CD14-positive monocyte (primary cell): ENCODE results near the genes CELF5 and CACTIN.

DNA sequence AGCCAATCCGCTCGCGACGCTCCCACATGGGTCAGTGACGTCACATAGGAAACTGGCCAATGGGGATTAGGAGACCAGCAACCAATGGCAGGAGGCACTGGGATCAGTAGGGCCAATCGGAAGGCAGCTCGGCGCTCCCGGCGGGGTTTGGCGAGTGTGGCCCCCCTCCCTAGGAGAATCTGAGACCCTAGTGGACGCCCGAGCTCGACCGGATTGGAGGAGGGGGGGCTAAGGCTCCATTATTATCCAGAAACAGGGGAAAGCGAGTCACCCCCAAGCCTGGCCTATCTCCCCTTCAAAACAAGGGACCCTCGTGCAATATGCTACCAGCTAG lies 6.6 kb upstream of the TLE2 start:
- CAGE, long polyA plus RNA = no peak

GRCh38 chr19:3065437-3066160 lies 3.3 kb upstream of the TLE5 start:
- CAGE, long polyA plus RNA = no peak

- CAGE, long polyA plus RNA = no peak
Observed at GRCh38 chr19:3120880-3121593, 14.8 kb upstream of the GNA15 start.

DNA sequence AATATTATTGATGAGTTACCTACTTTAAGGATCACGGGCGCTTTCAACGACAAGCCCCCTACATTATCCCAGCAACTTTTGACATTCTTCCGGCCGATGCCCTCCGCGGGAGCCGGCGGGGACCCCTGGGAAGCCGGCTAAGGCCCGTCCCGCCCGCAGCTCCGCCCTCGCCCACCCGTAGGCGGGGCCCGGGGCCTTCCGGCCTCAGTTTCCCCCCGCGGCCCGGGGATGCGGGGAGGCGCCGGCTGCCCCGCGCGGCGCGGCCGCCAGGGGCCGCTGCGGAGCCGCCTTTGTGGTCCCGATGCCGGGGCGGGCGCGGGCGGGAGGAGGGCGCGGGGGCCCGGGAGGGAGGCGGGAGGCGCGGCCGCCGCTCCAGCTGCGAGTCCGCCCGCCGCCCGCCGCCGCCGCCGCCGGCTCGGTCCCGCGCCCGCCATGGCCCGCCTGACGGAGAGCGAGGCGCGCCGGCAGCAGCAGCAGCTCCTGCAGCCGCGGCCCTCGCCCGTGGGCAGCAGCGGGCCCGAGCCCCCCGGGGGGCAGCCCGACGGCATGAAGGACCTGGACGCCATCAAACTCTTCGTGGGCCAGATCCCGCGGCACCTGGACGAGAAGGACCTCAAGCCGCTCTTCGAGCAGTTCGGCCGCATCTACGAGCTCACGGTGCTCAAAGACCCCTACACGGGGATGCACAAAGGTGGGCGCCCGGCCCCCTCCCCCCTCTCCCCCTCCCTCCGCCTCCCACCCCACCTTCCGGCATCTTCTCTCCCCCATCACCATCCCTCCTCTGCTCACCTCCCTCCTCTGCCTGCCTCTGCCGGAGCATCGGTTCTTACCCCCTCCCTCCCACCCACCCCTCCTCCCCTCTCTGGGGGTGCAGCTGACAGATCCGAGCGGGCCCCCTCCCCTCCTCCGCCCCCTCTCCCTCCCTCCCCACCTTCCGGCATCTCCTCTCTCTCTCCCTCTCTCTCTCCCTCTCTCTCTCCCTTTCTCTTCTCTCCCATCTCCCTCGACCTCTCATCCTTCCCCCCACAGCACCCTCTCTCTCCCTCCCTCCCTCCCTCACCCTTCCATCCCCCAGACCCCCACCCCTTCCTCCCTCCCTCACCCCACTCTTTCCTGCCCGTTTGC lies at the start of gene CELF5:
TSS of gene CELF5 (plus strand) at position 354 of the 1,125 bp plus-strand sequence.
- CAGE, long polyA plus RNA = no peak

DNA sequence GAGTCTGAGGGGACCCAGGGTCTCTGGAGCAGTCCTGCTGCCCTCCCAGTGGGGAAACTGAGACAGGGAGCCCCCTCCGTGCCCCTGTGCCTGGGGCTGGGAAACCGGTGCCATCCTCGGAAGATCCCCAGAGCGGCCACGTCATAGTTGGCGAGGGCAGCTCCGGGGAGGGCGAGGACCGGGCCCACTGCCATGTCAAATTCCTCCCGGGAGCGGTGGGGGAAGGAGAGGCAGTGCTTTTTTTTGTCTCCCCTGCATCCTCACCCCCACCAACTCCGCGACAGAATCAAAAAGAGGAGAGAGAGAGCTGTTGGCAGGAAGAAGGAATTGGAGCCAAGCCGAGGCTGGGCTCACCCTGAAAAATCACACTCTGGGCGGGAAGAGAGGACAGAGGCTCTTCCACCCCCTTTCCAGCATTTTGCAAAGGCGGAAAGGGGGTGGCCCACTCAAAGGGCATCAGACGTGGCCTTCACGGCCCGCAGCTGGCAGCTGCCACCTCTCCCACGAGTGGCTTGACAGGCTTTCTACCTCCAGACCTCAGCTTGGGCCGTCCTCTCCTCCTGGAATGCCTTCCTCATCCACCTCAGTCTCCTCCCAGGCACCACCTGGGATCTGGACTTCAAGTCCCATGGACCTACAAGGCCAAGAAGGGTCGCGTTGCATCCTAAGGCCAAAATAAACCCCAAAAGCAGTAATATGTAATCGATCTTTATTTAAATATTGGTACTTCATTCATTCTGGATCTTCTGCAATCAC lies 19.6 kb upstream of the NFIC start:
- CAGE, long polyA plus RNA = no peak

DNA sequence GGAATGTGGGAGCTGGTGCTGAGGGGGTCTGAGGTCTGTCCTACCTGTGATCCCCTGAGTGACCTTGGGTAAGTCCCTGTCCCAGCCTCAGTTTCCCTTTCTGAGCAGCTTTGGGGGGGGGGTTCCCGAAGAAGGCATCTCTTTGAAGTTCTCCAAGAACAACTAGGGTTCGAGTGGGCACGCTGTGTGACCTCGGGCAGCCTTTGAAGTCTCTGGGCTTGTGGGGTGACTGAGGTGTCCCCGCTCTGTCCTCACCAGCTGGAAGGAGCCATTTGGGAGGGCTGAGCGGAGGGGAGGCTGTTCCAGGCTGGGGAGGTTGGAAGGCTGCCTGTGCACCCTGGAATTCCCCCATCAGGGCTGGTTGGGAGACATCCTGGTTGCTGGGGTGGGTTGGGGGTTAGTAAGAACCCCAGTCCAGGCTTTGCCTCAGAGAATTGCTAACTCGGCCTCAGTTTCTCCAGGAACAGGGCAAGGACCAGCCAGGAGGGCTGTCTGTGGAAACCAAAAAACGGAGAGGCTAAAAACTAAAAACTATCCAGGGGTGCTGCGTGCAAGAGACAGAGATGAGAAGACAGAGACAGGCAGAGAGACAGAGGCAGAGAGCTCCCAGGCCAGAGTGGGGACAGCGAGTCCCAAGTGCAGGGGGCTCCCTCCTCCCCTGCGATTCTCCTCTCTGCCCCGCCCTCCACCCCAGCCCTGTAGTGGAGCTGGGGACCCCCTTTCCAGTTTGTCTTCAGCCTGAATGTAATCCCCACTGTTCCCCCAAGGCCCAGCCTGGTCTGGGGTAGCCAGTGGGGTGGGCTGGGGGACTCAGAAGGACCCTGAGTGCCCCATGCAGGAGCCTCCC lies 1.8 kb downstream of the NFIC start:
- CAGE, long polyA plus RNA = no peak

- CAGE, long polyA plus RNA = no peak
Observed at GRCh38 chr19:3372350-3372837, 6.0 kb downstream of the NFIC start.

- CAGE, long polyA plus RNA = no peak
Observed at GRCh38 chr19:3398432-3399284, 32.3 kb downstream of the NFIC start.

DNA sequence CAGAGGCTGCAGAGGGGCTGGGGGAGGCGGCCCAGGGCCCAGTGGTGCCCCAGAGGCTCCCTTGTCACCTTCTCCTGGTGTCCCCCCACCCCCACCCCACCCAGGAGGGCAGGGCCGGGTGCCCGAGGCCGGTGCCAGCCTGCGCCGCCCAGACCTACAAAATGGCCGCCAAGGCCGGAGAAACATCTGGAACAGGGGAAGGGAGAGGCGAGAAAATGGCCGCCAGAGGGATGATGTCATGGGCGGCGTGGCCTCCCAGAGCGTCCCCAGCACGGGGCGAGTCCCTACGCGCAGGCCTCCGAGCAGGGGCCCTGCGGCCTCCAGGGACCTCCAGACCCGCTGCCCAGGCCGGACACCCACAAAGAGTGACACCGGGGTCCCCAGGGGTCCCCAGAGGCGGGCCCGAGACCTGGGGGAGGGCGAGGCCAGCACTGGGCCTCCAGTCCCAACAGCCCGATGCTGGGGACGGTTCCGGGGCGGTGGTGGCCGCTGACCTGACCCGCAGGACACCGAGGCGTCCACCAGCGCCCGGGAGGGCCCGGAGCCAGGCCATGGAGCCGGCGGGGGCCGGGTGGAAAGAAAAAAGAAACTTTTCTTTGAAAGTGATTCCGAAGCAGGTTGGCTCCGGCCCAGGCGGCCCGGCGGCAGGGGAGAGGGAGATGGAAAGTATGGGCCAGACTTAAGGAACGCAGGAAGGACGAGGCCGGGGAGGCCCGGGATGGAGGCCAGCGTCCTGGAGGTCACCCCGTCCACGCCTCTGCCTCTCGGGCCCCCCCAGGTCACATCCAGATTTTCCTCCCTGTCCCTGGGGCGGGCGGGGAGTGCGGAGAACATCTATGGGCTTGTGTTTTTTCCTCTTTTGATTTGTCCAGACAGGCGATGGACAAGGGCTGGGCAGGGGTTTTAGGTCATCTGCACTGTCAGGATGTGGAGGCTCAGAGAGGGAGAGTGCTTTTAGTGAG lies 38.4 kb downstream of the NFIC start:
- CAGE, long polyA plus RNA = no peak

GRCh38 chr19:3443785-3445043 lies 36.1 kb downstream of the SMIM24 start:
- CAGE, long polyA plus RNA = no peak

DNA sequence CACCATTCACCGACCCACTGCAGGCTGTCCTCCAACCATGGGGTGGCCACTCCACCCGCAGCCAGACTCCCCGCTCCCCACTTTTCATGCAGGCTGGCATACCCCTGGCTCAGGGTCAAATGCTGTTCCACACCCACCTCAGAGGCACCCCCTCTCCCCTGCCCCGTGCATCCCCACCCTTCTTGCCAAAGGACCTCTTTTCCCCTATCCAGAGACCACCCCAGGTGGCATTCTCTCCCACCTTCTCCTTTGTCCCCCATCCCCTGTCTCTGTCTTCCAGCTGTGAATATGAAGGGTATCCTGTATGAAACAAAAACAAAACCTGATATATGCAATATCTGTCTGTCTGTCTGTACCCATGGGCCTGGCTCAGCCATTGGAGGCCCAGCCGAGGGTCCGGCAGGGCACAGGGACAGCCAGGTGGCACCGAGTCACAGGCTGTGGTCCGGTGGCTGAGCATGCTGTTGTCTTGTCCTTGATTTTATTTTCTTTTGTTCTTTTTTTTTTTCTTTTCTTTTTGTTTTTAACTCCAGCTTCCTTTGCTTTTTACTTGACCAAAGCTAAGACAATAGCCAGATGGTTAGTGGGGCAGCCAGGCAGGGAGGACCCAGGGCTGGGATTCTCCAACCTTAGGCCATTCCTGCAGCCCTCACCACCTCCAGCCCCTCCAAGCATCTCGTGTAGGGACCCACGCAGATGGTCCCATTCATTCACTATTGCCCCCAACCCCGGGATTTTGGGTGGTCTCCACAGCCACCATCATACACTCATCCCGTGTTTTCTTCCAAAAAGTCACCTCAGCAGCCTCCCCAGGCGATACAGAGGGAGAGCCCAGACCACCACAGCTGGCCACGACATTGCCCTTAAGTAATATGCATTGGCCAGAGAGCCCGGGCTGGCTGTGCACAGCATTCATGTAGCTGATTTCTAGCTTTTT lies 14.3 kb downstream of the SMIM24 start:
- CAGE, long polyA plus RNA = no peak

DNA sequence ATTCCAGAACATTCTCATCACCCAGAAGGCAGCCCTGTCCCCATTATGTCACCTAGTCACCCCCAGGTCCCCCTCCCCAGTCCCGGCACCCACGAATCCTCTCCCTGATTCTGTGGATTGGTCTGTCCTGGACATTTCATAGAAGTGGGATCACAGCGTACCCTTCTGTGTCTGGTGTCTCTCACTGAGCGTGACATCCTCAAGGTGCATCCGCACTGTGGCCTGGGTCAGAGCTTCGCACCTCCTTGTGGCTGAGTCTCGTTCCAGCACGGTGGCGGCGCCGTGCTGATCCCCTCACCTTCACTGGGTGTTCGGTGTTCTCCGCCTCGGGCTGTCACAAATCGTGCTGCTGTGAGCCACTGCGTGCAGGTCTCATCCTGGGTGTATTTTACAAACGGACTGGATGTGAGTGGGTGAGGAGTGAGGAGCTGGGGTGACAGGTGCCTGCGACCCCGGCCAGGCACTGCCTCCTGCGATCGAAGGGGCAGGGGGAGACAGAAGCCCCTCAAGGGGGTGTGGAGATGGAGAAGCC lies 528 bp upstream of the TEKTIP1 start:
- CAGE, long polyA plus RNA = no peak

DNA sequence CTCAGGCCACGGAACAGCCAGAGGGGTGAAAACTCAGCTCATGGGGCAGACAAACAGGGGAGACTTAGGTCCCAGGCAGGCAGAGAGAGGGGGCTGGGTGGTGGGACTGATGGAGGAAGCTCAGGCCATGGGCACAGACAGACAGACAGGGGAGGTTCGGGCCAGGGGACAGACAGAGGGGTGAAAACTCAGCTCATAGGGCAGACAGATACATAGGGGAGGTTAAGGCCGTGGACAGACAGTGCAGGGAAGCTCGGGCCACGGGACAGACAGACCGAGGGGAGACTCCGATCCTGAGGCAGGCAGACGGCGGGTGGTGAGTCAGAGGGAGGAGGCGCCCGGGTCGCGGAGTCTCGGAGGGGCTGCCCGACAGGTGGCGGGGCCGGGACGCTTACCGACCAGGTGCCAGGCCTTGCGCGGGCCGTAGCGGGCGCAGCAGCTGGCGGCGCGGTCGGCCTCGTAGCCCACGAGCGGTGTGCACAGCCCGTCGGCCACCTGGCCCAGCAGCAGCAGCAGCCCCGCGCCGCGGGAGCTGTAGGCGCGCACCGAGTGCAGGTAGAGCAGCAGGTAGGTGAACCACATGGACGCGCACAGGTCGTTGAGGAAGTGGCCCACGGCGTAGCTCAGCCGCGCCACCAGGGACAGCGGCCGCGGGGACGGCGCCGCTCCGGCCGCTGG lies 536 bp downstream of the MFSD12 start:
- CAGE, long polyA plus RNA = no peak

GRCh38 chr19:3607035-3607355 lies 320 bp upstream of the TBXA2R start:
- CAGE, long polyA plus RNA = no peak

DNA sequence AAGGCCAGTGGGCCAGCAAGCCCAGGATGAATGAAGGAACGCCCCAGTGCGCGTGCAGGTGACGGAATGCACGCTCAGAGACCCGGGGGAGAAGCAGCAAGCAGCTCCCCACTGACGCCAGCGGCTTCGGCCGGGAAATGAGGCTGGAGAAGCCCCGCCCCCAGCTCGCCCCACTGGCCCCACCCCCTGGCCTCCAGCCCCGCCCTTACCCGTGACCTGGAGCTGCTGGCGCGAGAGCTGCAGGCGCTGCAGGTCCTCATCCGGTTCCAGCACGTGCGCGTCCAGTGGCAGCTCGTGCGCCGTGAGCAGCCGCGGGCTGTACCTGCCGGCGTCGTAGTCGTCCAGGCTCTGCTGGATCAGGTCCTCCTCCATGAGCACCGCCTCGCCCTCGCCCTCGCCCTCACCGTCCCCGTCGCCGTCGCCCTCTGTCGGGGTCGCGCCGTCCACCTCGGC lies 6.2 kb upstream of the TBXA2R start:
- CAGE, long polyA plus RNA = no peak

DNA sequence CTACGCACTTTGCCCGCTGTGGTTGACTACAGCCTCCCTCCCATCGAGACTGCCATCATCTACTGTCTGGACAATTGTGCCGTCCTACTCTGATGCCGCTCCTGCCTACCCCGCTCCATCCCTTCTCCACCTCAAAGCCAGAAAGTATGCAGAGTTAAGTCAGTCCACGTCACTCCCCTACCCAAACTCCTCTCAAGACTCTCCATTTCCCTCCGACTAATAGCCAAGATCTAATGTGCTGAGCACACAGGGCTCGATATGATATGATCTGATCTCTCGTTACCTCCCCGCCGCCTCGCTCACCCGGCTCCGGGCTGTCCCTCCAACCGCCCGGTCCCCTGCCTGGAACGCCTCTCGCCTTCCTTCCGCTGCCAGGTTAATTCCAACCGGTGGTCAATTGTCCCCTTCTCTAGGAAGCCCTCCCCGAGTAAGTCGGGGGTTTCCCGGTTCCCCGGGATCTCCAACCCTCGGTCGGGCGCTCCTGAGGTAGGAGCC lies 475 bp downstream of the CACTIN start:
- CAGE, long polyA plus RNA = no peak

DNA sequence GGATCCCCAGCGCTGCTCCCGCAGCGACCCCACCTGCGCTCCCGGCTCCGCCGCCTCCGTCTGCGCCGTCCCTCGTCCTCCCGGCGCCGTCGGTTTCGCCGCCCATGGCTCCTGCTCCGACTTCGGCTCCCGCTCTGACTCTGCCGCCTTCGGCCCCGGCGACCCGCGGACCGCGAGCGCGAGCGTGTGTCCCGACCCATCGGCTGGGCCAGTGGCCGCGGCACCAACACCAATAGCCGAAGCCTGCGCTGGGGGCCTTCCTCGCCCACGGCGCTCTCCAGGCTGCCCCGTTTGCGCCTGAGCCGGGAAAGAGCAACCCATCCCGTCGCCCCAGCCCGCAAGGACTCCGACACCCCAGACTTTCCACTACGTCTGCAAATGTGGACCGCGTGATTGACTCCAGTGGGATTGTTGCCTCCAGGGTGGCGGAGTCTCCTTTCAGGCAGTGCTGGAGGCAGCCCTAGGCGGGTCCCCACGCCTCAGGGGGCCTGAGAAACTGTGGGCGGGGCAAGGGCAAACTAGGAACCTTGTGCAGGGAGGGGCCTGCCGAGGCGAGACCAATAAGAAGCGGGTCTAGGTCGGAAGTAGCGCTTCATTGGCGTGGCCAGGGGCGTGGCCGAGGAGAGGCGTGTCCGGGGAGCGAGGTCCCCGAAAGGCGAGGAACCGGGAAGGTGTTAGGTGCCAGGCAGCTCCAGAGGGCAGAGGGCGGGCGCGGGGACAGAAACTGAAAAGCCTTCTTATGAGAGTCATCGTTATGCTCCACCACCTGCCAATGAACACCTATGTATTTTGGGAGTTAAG lies at the start of gene CACTIN:
TSS of gene CACTIN (minus strand) at position 228 of the 801 bp plus-strand sequence.
- CAGE, long polyA plus RNA = start-site peak on the minus strand centred at position 210 of the sequence, 25 bp wide, 48 and 62 reads in 2 replicates

GRCh38 chr19:3636539-3636741 lies 9.8 kb upstream of the CACTIN start:
- CAGE, long polyA plus RNA = no peak

DNA sequence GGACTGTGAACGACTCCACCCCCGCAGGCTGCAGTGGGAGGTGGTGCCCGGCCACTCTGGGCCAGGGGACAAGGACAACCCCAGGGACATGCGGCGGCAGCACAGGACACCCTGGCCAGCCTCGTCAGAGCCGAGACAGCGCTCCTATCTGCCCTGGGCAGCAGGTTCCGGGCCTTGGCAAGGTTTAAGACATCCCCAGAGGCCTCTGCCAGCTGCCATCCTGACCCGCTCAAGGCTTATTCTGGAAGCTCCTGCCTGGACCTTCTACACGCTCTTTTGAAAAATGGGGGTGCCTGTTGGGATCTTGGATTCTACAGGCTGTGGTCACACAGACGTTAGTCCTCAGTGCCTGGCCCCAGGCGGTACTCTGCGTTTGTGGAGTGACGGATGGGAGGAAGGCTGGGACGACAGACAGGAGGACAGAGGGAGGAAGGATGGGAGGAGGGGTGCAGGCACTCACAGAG lies 19.9 kb upstream of the CACTIN start:
- CAGE, long polyA plus RNA = no peak

DNA sequence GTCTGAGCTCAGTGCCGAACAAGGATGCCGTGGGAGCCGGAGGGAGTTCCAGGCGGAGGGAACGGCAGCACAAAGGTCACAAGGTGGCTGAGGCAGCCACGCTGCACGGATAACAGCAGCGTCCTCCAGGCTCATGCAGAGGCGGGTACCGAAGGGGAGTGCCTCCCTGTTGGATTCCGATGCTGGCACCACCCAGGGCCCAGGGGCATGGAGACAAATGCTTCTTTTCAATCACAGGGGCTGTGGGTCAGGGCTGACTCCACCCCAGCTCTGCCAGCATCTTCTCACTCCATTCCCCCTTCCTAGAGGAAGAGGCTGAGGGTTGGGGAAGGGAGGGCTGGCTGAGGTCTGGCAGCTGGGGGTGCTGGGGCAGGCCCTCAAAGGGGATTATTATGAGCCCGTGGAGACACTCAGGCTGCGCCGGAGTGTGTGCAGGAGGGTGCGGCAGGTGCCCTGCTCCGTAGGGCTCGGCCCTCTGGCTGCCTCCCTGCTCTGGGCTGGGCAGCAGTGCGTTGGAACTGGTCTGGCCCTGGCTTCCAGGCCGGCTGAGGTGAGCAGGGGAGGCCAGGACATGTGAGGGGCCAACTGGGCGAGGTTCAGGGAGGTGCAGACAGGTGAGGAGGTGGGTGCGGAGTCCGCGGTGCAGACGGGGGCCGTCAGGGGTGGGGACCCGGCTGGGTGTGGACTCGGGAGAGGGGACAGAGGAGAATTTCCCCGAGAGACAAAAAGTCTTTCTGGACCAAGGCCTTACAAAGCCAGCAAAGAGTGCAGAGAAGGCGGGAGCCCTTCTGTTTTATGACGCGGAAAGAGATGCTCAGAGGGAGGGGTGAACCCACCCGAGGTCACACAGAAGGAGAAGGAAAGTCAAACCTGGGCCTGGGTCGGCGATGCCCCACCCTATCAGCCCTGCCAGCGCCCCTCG lies 31.2 kb downstream of the PIP5K1C start:
- CAGE, long polyA plus RNA = no peak